Mesenchymal stem cell of the bone marrow (primary cell): ENCODE results near the genes MRGPRG, CHRNA10 and STIM1.

DNA sequence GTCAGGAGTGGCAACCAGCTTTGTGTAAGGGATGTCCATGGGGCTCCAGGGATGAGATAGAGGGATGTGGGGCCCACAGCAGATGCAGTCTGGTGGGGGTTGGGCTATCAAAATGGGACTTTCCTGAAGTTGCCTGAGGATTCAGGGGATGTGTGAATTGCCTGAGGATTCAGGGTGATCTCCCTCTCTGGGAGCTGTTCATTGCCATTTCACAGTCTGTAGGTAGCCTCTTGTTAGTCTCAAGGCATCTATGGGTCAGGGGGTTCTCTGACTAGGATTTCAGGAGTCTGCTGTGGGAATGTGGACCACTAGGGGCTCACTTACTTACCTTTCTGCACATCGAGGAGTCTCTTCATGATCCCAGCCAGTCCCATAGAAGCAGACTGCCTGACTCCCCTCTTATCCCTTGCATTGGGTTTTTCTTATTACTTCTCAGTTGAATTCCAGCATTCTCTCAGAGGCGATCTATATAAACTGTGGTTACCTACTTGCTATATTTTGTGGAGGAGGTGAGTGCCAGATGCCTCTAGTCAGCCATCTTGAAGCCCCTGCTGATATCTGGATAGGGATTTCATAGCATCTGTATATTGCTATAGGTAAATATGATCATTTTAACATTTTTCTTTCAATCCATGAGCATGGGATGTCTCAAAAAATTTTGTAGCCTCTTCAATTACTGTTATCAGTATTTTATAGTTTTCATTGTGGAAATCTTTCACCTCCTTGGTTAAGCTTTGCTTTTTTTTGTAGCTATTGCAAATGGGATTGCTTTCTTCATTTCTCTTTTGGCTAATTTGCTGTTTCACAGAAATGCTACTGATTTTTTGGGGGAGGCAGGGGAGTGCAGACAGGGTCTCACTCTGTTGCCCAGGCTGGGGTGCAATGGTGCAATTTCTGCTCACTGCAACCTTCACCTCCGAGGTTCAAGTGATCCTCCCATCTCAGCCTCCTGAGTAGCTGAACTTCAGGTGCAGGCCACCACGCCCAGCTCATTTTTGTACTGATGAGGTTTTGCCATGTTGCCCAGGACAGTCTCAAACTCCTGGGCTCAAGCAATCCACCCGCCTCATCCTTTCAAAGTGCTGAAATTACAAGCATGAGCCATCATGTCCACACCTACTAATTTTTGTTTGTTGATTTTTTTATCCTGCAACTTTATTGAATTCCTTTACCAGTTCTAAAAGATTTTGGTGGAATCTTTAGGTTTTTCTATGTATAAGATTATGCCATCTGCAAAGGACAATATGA, 201.3 kb downstream of the KCNQ1 start:
- CAGE, long polyA plus RNA, result no peak

DNA sequence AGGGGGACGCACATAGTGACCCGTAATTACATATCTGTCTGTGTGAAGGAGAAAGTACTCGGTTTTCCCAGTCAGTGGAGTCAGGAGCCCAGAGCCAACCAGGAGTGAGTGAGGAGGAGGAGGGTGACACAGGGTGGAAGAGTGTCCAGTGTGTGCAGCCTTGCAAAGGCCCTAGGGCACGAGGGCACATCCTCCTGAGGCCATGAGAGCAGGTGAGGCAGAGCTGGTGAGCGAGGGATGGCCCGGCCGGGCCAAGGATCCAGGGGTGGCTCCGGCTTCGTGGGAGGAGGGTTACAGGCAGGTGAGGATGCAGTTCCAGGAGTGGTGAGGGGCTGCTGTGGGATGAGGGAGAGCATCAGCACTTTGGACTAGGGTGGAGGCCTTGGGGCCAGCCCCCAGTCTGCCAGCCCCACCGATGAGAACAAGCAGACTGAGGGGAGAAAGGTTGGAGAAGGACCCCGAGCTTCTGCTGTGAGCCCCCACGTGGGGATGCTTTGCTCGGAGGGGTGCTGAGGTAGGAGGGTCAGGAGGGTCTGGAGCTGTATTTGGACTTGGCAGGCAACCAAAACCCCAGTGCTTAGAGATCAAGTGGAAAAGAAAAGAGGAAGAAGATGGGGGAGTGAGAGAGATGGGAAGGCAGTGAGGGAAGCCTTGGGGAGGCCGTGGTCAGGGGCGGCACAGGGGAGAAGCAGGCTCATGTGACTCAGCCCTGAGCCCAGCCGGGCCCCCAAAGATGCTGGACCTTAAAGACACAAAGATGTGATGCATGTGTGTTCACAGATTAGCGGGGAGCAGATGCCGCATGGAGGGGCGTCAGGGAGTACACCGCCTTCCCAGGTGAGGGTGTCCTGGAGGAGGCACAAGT, 91.5 kb downstream of the CDKN1C start:
- CAGE, long polyA plus RNA, result no peak

DNA sequence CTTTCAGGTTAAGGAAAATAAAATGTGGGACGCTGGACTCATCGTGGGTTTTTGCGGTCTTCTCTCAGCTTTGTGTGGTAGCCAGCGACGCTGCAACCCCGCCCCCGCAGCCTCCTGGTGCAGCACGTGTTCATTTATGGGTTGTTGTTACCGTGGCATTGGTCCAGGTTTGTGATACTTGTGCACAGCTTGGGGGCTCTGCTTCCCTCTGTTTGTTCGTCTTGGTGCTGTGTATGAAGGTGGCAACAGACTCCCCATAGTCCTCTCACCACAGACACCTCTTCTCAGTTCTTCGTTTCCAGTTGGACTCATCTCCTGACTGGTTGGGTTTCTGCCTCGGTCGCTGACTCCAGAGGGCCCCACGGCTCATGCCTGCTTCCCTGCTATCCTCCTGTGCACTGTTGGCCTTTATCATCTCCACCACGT, 76.3 kb downstream of the CDKN1C start:
- CAGE, long polyA plus RNA, result no peak

GRCh38 chr11:2903006-2903959, 1.2 kb downstream of the SLC22A18 start:
- CAGE, long polyA plus RNA, result no peak

GRCh38 chr11:2927967-2928743, 1.1 kb downstream of the PHLDA2 start:
- CAGE, long polyA plus RNA, result no peak

GRCh38 chr11:2943085-2943482, 13.9 kb upstream of the PHLDA2 start:
- CAGE, long polyA plus RNA, result no peak

DNA sequence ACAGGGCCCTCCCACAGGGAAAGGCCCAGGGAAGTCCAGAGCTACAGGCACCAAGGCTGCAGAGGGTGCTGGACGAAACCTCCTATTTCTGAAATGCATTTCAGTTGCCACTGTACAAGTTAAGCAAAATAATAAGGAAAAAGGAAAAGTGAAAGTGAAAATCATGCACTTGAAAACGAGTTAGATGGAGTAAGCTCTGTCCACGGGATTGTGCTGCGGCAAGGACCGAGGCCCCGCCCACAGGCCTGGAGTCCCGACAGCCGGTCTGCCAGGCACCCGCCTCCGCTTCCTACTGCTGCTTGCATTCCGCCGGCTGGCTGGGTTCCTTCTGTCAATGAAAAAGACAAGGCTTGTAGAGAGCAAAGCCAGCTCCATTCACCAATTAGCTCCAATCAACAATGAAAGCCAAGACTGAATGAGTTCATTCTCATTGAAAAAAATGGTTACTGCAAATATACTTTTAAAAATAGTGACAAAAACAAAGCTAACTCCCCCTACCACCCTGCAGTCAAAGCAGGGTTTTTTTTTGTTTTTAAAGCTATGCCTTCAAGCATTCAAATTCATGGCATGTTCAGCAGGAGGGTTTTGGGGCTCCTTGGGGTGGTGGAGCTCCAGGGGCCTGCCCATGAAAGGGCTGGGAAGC, 16.2 kb upstream of the PHLDA2 start:
- CAGE, long polyA plus RNA, result no peak

- CAGE, long polyA plus RNA, result no peak
These were observed 37.8 kb downstream of the OSBPL5 start for GRCh38 chr11:3127330-3127598.

- CAGE, long polyA plus RNA, result no peak
These were observed 905 bp downstream of the OSBPL5 start for GRCh38 chr11:3164224-3164585.

DNA sequence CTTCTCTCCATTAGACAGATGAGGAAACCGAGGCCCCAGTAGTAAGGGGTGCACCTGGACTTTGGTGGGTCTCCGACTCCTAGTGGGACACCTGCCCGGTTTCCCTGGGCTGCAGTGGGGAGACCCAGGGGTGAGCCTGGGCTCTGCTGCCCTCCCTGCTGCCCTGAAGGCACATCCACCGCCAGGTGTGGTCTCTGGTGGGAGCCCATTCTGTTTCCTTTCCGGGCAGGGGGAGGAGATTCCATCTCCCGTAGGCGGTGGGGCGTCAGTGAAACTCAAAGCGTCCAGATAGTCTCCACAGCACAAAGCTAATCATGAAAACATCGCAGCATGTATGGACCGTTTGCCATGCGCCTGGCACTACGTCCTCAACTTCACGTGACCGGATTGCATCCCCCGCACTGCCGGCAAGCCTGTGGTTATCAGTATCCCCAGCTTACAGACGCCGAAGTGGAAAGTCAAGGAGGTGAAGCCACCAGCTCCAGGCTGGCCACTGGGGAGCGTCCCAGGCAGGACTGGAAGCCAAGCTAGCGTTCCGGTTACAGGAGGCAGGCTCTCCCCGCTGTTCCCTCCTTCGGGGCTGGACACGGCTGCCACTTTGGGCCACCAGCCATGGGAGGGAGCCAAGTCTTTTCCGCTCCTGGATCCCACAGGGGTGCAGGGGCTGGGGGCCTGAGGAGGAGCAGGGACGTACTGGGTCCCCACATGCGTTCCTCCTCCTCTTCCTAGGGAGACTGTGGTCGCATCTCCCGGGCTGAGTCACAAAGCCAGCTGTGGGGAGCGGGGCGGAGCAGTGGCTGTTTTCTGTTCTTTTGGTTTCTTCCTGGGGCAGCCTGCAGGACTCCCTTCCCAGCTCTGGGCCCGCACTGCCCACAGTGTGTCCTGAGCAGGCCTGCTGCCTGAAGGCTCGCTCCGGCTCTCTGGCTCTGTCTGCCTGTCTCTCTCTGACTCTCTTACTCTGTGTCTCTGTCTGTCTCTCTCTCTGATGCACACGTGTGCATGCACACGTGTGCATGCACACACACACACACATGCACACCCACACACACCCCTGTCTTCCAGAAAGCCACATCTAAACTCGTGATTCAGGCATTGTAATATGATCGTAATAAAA, 4.2 kb upstream of the OSBPL5 start:
- CAGE, long polyA plus RNA, result no peak

- CAGE, long polyA plus RNA, result no peak
These were observed 24.2 kb upstream of the OSBPL5 start for GRCh38 chr11:3189299-3189756.

- CAGE, long polyA plus RNA, result no peak
These were observed at the start of gene MRGPRG for GRCh38 chr11:3218549-3219016. MRGPRG (minus strand) TSS chr11:3218813.

- CAGE, long polyA plus RNA, result no peak
These were observed 10.0 kb upstream of the MRGPRE start for GRCh38 chr11:3242197-3242621.

- CAGE, long polyA plus RNA, result no peak
These were observed 21.1 kb downstream of the ZNF195 start for GRCh38 chr11:3357509-3358656.

DNA sequence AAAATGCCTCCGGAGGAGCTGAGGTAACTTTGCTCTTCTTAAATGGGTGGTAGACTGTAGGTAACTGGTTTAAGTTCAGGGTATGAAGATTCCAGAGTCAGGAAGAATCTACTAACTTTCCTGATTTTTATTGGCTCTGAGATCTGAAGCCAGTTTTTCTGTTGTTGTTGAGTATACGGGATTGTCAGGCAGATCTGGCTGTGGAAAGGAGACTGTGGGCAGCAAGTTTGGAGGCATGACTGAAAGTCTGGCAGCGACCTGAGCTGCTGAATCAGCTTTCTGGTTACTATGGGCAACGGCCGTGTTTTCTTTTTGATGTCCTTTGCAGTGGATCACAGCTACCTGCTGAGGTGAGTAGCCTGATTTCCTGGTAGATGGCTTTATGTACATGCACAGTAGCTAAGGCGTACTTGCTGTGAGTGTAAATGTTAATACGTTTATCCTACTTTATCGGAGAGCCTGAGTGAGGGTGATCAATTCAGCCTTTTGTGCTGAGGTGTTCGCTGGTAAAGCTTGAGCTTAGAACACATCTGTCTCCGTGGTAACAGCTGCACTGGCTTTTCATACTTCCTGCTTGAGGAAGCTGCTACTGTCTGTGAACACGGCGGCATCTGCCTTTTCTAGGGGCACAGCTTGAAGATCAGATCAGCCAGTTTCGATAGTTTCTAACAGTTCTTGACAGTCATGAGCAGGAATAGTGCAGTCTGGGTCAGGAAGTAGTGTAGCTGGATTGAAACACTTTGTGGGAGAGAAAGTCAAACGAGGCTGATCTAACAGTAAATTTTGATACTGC, 129.7 kb downstream of the ART5 start:
- CAGE, long polyA plus RNA, result no peak

DNA sequence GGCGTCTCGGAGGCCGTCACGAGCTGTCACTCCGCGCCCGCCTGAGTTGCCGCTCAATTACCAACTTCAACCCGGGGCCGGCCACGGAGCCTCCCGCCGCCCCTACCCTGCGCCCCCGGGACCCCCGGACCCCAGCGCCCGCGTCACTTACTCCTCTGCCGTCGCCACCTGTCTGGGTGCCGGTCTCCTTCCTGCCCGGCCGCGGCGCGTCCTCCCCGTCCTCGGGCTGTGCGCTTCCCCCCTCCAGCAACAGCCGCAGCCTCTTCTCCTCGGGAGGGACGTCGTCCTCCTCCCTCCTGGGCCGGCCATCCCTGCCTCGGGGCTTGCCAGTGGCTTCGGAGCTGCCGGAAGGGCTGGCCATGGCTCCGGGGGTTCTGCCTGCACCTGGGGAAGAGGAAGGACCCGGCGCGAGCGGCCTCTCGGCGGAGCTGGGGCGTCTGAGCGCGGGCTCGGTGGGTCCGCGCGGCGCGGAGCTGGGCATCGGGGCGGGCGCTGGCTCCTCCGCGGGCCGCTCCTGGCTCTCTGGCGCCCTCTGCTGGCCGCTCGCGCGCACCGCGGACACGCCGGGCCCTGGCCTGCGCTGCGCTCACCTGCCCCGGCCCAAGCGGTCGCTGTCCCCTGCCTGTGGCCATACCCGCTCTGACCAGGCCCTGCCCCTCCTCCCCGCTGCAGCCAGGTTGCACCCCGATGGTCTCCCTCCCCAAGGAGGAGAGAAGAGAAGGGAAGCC, 60.9 kb downstream of the ART5 start:
- CAGE, long polyA plus RNA, result no peak

- CAGE, long polyA plus RNA, result no peak
These were observed 36.1 kb downstream of the ART5 start for GRCh38 chr11:3605752-3606039.

GRCh38 chr11:3671160-3671535, at the start of gene CHRNA10:
CHRNA10 (minus strand) TSS chr11:3671384.
- CAGE, long polyA plus RNA, result no peak

DNA sequence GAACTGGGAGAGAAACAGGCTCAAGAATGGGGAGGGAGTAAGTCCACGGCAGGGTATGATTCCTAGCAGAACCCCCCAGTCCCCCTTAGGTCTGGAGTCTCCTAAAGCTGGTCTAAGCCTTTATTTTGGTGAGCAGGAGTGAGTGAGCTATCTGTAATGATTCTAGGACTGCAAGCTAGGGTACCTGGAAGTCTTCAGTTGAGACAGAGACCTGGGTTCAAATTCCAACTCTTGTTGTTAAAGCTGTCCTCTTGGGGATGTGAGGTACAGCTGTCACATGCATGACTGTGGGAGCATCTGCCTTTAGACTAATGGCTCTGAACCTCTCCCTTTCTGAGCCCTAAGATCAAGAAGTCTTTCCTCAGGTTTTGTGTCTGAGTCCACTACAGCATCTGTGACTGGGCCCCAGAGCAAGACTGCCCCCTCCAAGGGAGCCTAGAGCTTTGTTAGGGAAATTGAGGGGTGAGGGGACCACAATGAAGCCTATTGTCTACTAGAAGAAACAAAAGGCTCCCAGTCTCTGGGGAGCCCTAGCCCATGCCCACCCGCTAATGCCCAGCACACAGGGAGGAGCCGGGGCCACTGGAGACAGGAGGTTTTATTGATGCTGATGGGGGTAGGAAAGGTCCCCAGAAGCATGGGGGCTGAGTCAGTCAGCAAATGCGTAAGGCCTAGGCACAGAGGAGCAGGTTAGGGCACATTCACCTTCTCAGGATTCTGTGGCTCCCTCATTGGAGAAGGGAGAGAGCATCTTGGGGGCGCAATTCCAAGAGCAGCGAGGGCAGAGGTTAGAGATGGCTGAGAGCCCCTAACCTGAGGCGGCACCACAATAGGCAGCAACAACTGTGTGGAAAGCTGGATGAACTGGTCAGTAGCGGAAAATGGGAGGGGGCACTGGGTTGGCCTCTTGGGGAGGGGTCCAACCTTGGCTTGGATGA, 14.1 kb downstream of the RHOG start:
- CAGE, long polyA plus RNA, result no peak

DNA sequence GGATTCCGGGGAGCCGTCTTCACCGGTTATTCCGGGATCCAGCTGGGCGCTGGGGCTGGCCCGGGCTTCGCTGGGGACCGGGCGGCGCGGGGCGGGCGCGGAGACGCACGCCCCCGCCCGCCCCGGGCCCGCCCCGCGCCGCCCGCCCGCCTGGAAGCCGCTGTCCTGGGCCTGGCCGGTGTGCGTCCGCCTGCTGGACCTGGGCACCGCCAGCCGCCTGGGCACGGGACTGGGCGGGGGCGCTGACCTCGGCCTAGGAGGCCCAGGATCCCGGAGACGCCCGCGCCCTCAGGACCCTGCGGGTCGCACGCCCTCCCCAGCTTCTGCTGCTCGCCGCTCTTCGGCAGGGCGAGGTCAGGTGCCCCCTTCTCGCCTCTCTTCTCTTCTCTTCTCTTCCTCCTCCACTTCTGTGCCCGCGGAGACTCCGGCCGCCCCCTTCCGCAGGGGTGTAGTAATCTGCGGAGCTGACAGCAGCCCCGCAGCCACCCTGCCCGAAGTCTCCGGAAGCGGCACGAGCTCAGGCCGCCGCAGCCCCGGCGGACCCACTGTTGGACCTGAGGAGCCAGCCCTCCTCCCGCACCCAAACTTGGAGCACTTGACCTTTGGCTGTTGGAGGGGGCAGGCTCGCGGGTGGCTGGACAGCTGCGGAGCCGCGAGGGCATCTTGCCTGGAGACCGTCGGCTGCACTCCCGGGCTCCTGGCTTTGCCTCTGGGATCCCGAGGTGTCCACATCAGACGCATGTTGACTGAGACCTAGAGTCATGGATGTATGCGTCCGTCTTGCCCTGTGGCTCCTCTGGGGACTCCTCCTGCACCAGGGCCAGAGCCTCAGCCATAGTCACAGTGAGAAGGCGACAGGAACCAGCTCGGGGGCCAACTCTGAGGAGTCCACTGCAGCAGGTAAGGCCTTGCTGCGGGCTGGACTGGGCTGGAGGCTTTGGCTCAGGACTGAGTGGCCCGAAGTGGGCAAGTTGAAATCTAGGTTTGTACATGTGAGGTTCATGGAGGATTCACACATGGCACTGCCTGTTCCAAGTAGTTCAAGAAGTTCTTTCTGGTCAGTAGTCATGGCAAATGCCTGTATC, at the start of gene STIM1:
STIM1 (plus strand) TSS at position 155 of the 1,085 bp plus-strand sequence.
- CAGE, long polyA plus RNA, result no peak